Cardiac ventricle fibroblast (primary cell): ENCODE measurements around a stretch of chr10.

DNA sequence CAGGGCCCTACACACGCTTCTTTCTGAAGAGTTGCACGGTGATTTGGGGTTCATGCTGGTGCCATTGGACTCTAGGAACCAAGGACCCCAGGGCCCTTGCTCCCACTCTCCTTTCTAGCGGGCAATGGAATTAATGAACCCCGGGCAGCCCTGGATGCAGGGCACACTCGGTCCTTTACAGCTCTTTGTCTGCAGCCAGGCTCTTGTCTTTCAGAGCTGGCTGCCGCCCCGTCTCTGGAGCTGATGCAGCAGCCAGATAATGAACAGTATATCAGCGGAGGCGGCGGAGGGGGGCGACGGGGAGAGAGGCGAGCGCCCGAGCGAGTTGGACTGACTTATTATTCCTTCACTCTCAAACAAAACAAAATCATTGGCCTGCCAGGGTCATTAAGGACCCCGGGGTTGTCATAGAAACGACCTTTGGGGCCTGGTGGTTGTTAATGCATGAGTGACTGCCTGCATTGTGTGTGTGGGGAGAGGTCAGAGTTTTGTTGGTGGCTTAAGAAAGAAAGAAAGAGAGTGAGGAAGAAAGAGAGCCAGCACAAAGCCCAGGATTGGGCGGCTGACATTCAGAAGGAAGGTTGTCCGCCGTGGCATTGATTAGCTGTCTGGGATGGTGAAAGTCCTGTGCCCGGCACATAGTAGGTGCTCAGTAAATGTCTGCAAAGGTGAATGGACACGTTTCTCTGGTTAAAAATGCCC is 411.9 kb upstream of the ZMIZ1 start:
- RAMPAGE, long total RNA = no peak

- RAMPAGE, long total RNA = no peak
These were observed 108.3 kb upstream of the ZMIZ1 start for GRCh38 chr10:78960417-78960887.

DNA sequence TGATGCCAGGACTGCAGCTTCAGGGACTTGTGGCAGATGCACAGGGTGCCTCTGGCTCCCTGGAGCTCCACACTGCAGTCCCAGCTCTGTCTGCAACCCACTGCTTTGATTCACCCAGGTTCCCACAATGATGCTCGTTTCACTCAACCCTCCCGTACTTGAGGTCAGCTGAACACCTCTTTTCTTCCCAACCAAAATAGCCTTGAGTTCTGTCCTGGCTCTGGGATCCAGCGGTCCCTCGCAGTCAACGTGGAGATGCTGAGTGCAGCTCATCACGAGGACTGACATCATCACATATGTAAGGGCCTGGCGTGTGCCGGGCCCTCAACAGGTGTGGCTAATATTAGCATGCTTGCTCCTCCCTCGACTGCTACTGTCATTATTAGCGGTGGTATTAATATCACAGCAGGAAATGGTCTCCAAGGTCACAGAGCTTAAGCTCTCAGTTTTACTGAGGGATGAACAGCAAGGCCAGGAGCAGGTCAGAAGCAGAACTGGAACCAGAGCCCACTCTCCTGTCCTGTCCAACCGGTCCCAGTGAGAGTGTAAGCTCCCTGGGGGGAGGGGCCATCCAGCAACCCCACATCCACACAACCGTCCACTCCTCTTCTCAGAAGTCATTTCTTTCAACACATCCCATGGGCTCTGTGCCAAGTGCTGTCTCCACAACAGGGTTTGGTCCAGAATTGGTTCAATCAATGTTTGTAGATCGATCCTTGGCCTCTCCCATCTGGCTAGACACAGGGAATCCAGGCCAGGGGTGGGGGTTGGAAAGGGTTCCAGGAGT is 45.5 kb upstream of the ZMIZ1 start:
- RAMPAGE, long total RNA = no peak

- RAMPAGE, long total RNA = no peak
These were observed 609 bp downstream of the ZMIZ1 start for GRCh38 chr10:79069316-79069833.

- RAMPAGE, long total RNA = no peak
These were observed 4.0 kb downstream of the ZMIZ1 start for GRCh38 chr10:79072537-79073352.

- RAMPAGE, long total RNA = no peak
These were observed 6.0 kb downstream of the ZMIZ1 start for GRCh38 chr10:79074516-79075412.

GRCh38 chr10:79076843-79077383 is 8.1 kb downstream of the ZMIZ1 start:
- RAMPAGE, long total RNA = no peak

- RAMPAGE, long total RNA = no peak
These were observed 21.7 kb downstream of the ZMIZ1 start for GRCh38 chr10:79090400-79090842.

DNA sequence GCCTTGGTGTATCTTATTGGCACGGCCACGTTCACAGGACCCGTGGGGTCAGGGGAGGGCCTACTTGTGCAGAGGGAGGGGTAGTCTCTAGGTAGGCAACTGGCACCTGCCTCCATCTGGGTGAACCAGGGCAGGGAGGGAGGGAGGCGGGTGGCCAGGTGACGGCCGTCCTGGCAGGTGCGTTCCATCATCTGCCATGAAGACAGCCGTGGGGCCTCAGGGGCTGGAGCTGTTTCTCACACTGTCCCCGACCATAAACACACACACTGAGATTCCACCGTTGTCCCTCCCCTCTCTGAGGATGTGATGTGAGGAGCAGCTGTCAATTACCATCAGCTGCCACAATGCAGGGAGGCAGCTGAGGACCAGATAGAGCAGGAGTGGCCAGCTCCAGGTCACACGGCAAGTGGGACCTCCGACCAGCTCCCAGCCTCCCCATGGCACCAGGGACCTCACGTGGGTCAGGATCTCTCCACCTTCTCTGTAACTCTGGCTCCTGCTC is 32.8 kb downstream of the ZMIZ1 start:
- RAMPAGE, long total RNA = no peak

GRCh38 chr10:79106855-79107206 is 38.1 kb downstream of the ZMIZ1 start:
- RAMPAGE, long total RNA = no peak

GRCh38 chr10:79133945-79134310 is 65.2 kb downstream of the ZMIZ1 start:
- RAMPAGE, long total RNA = no peak

DNA sequence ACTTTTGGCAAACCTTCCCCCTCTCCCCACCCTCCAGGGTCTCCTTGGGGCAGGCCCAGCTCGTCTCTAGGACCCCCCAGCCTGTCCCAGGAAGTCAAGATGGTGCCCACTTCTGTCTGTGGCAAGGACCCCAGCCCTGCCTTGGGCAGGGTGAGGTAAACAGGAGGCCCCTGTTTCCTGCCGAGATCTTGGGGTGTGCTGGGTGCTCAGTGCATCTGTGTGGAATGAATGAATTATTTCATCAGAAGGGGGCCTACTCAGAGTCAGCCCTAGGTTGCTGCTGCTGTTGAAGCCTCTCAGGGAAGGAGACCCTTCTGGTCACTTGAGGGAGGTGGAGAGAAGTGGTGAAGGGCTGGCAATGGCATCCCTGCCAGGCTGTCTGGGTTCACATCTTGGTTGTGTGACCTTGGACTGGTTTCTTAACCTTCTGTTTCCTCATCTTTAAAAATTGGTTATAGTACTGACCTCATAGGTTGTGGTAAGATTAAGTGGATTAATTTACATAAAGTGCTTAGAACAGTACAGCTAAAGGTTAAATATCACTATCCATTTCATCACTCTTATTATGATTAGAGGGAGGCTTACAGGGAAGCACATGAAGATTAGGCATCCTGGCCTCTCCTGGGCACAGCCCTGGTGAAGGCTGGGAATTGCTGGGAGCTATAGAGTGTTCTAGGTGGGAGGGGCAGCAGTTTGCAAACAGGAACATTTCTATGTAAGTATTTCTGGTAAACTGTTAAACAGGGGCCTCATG is 67.7 kb downstream of the ZMIZ1 start:
- RAMPAGE, long total RNA = no peak

- RAMPAGE, long total RNA = no peak
These were observed 118.3 kb upstream of the PPIF start for GRCh38 chr10:79228891-79229434.

- RAMPAGE, long total RNA = no peak
These were observed 62.1 kb upstream of the PPIF start for GRCh38 chr10:79284837-79285884.

GRCh38 chr10:79312496-79313294 is 34.6 kb upstream of the PPIF start:
- RAMPAGE, long total RNA = no peak

- RAMPAGE, long total RNA = no peak
These were observed 26.3 kb upstream of the PPIF start for GRCh38 chr10:79320813-79321561.

GRCh38 chr10:79399102-79399920 is 46.1 kb downstream of the ZCCHC24 start:
- RAMPAGE, long total RNA = no peak

- RAMPAGE, long total RNA = no peak
These were observed 4.8 kb upstream of the ZCCHC24 start for GRCh38 chr10:79450327-79450526.

DNA sequence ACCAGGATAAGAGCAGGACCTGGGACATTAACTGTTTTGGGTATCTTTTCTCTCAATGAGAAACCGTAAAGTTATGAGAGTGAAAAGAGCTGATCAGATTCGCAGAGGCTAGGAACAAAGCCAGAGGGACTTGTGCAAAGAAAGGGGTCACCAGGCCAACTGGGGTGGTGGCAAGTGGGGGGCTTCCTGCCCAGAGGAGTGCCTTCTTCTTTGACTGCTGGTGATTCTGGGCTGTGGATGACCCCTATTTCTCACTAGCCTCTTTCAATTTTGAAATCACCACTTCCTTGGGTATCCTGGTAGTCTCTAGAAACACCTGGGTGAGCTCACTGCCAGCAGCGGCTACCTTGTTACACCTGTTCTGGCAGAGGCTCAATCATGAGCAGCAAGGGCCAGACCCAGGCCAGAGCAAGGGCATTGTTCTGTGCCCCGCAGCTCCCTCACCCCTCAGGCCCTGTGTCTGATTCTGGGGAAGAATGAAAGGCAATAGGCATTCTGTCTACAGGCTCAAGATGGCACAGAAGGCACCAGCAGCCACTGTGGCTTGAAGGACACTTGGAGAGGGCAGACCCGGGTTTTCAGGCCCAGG is 984 bp downstream of the SFTPD start:
- RAMPAGE, long total RNA = no peak

DNA sequence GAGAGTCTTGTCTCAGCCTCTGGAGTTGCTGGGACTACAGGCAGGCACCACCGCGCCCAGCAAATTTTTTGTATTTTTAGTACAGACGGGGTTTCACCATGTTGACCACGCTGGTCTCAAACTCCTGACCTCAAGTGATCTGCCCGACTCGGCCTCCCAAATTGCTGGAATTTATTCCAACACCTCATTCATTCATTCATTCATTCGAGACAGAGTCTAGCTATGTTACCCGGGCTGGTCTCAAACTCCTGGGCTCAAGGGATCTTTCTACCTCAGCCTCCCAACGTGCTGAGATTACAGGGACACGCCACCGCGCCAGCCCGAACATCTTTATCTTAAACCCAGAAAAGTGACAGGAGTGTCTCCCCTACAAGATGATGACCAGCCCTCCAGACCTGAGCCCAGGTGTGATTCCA is 341 bp upstream of the TMEM254 start:
- RAMPAGE, long total RNA = no peak